Camera-type eye (tissue), 1 donor: Measurements from ENCODE around the genes PPP1R15B, NUAK2 and ELK4.

DNA sequence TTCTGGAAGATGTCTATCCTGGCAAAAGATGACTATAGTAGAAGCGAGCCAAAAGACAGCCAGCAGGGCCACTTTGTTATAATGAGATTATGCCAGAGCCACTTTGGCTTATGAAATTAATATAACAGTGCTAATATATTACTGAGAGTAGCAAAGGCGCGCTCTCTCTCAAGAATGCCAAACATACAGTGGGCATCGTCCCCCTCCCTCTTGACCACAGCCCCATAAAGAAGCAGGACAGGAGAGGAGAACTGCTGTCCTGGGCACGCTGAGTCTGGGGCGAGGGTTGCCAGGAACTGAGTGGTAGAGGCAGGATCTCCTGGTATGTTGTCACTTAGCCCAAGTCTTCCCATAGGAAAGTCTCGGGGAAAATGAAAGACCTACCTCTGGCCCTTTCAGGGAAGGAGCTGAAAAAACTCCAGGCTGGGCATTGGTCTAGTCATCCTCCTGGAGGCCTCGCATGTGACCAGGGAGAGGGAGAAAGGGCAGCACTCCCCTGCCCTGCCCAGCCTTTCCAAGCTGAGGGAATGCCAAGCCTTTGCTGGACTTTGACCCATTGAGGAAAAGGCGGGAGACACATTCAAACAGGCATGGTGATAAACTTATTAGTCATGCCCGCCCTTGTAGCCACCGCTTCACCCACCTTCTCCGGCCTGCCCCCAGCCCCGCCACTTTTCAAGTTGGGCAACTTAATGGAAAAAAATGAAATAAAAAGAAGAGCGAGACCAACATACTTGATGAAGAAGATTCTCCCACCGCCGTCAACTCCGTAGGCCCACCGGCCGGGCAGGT lies 17.3 kb upstream of the PLEKHA6 start:
- RAMPAGE, long total RNA: no peak

DNA sequence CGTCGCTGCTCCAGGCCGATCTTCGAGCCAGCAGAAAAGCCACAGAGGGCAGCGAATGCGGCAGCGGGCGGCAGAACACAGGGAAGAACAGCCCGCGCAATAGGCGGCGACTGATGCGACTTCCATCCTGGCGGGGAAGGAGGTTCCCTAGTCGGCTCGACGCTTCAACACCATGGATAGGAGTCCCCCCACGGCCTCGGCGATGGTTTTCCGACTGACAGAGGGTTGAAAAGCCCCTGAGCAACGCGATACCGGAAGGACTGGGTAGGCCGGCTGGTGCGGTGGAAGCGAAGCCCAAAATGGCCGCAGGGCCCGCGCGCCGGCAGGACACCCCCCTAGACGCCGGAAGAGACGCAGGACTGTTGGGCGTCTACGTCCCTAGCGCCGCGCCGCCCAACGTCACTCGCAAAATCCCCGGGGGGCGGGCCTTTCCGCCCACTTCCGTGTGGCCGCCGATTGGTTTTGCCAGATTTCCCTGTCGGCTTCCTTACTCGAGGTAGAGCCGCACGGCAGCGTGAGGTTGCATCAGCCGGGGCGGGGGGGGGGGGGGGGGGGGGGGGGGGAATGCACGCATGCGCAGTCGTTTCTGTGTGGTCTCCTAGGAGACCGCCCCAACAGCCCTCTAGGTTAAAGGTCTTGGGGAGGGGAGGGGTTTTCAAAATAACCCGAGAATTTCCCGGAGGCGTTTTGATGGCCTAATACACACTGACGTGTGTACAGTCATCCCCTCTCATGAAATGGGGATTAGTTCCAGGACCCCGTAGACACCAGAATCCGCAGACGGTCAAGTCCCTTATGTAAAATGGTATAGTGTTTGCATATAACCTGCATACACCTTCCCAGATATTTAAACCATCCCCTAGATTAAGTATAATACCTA lies at the start of gene PPP1R15B:
Gene PPP1R15B (minus strand): TSS at position 301 of the 880 bp plus-strand sequence.
- RAMPAGE, long total RNA: no peak

- RAMPAGE, long total RNA: no peak
Observed at GRCh38 chr1:204426092-204426344, 14.4 kb upstream of the PPP1R15B start.

GRCh38 chr1:204433943-204434817 lies 22.6 kb upstream of the PPP1R15B start:
- RAMPAGE, long total RNA: no peak

DNA sequence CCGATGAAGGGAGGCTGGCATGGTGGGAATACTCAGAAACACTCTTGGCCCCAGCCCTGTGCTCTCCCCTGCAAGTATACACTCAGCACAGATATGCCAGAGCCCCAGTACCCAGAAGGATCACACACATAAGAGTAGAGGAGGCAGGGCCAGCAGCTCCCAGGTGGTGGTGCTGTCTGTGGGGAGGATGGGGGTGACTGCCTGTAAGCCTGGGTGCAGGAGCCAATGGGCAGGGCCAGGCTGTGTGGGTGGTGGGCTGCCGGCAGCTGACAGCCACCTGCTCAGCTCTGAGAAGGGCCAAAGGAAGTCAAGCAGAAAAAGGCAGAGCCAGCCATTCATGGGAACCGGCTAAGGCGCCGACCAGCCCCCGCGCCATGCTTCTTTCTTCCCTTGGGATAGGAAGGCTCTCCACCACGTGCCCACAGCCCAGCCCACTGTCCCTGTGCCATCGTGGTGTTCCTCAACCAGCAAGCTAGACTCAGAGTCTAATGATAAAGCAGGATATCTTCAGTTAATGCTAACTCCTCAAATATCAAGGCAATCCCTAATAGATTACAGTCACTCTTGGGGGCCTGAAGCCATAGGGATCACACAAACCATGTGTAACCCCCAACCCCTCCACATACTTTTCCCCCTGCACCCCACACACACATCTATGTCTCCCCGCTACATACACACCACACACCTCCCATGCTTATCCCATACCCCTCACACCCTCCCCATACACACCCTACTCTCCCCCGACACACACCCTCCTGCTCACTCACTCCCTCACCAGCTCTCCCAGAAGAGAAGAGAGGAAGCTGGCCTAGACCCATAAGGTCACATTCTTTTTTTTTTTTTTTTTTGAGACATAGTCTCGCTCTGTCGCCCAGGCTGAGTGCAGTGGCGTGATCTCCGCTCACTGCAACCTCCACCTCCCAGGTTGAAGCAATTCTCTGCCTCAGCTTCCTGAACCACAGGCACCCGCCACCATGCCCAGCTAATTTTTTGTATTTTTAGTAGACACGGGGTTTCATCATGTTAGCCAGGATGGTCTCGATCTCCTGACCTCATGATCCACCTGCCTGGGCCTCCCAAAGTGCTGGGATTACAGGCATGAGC lies 13.8 kb downstream of the PIK3C2B start:
- RAMPAGE, long total RNA: no peak

DNA sequence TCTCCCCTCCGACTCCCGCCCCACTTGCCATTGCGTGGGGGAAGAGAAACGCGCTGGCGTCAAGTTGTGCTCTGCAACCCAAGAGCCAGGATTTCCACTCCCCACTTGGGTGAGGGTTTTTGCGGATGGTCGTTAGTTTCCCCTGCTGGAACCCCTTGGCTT lies 176 bp upstream of the PIK3C2B start:
- RAMPAGE, long total RNA: no peak

- RAMPAGE, long total RNA: no peak
Observed at GRCh38 chr1:204566166-204566673, 50.0 kb downstream of the MDM4 start.

DNA sequence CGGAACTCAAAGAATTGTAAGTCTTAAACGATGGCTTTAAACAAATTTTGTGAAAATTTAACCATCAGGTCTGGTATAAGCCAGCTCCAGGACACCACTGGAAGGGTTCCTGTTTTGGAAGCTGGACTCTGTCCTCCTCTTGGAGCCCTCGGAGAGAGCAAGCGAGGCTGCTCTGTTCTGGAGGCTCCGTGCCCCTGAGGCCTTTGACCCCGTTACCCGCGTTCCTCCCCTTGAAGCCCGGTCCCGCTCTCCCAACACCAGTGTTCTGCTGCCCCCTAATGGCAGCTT lies 21.7 kb upstream of the NFASC start:
- RAMPAGE, long total RNA: no peak

DNA sequence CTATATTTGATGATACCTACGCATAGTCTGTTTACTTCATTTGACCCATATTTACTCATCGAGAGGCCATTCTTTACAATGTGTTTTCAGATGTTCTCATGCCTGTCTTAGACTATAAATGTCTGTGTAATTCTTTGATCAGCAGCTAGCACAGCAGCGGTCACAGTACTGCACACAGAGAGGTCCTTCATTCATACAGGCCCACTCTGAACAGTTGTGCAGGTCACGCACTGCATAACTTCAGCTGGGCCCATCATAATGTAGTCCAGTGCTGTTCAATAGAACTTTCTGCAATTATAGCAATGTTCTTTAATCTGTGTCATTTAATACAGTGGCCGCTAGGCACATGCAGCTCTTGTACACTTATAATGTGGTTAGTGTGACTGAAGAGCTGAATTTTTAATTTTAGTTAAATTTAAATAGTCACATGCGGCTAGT lies 6.6 kb upstream of the NFASC start:
- RAMPAGE, long total RNA: no peak

DNA sequence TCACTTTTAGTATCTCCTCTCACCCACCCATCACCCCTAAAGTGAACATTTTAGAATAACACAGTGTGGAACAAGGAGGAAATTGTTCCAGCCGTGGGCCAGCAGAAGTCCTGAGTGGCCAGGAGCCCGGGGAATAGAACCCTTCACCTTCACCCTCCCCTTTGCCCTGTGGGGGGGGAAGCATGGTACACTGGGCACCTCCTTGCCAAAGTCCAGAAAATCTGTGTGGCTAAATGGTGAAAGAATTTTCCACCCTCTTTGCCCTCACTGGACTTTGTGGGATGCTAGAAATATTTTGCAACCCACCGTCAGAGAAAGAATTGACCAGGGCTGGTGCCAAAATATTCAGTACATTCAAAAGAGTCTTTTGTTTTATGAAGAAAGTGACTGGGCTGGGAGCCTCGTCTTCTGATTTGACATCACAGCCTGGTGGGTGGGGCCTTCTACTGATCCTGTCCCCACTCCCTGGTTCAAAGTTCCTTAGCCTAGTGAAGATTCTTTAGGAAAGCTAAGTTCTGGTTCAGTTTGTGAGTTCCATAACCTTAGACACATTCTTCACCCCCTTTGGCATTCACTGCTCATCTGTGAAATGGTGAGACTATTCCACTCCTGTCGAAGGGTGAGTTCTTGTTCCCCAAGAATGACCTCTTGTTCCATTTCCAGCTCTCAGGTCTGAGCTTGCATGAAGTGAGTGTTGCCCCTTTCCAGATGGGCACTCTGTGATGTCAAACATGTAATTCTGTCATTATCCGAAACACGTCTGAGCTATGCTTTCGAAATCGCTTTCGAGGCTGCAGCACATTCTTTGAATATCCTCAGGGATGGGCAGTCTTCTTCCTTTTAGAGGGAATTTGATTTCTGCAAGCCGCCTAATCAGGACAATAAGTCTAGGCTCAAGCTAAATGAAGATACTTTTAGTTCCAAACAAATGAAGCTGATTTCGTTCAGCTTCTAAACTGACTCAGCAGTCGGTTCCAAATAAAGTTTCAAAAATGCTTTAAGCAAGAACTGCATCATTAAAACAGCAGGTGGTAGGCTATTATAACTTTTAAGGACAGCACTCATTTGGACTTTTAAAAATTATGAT lies 57.1 kb downstream of the NFASC start:
- RAMPAGE, long total RNA: no peak

DNA sequence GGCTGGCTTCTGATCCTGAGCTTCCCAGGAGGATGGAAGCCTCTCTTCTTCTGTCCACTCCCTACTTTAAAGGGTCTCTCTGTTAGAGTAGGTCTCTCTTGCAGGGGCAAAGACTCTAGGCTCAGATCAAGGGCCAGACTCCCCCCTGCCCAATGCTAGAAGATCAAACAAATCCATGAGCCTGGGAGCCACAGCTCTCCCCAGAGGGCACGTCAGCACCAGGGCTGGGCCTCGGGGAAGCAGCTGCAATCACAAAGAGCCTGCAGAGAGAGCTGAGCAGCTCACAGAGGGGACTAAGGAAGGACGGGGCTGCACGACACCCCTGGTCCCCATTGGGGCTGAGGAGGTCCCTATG lies 3.8 kb downstream of the CNTN2 start:
- RAMPAGE, long total RNA: no peak

DNA sequence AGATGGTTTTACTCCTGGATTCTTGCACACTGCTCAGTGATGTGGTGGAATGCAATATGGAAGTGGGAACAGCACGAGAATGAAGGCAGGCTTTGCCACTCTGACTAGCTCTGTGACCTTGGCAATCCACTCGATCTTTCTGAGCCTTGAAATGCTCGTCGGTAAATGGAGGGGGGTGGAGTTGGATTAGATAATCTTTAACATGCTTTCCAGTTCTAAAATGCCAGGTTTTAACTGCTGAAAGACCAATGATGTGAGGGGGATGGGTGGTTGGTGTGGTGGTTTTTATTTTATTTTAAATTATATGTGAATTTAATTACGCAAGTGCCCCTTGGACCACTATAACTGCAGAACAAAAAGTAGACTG lies 20.2 kb downstream of the DSTYK start:
- RAMPAGE, long total RNA: no peak

- RAMPAGE, long total RNA: no peak
Observed at GRCh38 chr1:205321128-205322410, at the start of gene NUAK2. Gene NUAK2, minus strand, starts transcription at chr1:205321745.

DNA sequence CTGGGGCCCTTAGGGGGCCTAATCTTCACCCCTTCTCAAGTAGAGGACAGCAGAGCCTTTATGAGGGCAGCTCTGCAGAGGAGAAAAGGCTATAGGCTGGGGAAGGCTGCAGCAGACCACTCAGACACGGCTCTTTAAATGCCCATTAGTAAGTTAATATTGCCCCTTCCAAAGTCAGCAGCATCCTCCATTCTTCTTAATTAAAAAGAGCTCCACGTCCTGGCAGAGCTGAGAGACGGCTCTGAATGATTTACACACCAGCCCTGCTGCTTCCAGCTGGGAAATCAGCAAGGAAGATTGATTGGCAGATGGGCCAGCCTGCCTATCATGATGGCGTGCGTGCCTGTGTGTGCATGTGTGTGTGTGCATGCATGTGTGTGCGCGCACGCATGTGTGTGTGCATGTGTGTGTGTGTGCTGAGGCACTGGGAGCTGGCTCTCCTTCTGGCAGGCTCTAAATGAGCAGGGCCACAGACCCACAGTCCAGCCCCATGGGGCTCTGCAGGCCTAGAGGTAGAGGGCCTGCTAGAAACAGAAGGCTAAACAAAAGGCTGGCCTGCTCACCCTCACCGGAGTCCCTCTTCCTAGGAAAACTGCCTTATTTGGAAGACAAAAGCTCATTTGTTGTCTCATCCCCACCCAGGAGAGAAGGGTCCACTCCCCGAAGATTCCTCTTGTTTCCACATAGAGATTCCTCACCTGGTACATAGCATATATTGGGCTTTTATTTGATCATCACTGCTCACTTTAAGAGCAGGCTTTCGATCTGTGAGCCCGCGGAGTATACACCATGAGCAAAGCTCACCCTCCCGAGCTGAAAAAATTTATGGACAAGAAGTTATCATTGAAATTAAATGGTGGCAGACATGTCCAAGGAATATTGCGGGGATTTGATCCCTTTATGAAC lies 6.0 kb downstream of the KLHDC8A start:
- RAMPAGE, long total RNA: no peak

DNA sequence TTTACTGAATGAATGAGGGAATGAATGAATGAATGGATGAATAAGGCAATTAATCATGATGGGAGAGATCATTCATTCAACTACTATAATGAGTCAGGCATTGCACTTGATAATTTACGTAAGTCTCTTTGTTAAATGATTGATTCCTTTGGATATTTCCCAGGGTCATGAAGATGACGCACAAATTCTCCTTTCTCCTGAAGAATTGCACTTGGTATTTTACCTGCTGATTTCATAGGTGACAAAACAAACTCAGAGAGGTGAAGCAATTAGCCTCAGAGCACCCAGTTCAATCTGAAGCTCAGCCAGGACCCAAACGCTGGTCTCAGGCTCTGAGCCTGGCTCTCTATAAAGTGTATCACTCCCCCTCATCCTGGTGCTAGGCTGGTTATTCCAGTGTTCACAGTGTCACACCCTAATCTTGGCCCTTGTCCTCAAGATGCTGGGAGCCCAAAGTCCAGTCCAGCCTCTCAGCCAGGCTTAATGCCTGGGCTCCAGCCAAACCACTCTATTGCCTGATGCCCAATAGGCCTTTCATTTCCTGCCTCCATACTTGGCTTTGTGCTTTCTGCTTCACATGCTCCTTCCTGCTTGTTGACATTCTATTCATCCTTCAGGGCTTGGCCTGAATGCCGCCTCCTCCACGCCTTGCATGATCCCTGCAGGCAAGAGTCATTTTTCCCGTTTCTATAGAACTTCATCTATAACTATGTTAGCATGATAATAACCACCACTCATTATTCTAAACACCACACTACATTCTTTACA lies 1.8 kb downstream of the KLHDC8A start:
- RAMPAGE, long total RNA: no peak

DNA sequence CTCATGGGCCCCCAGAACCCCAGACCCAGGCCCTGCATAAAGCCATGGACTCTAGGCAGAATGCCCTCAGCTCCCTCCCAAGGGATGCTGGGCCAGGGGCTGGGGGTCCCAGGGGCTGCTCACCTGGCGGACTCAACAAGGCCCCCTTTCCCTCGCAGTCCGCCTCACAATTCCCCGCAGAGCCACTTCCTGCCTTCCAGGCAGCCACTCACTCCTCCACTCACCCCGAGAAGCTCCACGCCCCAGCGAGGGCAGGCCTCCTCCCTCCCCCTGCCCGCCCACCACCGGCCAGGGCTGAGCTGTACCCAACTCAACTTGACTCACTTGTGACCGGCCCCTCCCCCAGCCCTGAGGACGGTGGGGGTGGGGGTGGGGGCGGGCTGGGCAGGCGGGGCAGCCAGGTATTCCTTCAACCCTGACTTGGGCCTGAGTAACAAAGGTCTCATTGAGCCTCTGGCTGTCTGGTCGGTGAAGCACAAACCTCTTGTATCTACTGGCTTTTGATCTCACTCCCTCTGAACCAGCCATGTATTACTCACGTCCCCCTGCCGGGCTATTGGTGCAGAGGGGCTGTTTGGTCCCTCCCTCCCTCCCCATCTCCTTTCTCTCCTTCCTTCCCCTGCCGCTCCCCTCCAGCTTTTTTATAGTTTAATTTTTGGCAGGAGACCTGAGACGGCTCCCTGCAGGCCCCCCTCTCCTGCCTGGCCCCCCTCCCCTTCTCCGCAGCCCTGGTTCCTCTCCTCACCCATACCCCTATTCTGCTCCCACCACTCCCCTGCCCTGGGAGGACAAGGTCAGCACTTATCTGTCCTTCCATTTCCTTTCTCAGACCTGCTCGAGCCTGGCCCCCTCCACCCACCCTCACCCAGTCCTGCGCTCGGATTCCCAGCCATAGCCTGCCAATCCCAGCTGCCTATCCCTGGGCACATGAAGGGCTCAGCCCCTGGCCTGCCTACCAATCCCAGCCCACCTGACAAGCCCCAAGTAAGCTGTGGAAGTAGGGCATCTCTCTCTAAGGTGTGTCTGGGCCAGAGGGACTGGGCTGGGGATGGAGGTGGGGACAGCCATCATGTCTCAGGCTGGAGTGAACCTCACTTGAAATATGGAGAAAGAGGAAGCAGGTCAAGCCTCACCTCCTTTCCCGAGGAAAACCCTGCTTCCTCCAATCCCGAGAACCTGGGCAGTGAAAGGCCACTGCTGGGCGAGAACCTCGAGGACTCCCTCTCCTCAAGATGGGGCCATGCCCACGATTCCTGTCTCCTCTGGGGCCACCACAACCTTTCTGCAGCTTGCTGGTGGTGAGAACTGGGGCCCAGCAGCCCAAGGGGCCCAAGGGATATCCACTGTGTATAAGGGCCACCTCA lies 5.6 kb downstream of the BLACAT1 start:
- RAMPAGE, long total RNA: no peak

DNA sequence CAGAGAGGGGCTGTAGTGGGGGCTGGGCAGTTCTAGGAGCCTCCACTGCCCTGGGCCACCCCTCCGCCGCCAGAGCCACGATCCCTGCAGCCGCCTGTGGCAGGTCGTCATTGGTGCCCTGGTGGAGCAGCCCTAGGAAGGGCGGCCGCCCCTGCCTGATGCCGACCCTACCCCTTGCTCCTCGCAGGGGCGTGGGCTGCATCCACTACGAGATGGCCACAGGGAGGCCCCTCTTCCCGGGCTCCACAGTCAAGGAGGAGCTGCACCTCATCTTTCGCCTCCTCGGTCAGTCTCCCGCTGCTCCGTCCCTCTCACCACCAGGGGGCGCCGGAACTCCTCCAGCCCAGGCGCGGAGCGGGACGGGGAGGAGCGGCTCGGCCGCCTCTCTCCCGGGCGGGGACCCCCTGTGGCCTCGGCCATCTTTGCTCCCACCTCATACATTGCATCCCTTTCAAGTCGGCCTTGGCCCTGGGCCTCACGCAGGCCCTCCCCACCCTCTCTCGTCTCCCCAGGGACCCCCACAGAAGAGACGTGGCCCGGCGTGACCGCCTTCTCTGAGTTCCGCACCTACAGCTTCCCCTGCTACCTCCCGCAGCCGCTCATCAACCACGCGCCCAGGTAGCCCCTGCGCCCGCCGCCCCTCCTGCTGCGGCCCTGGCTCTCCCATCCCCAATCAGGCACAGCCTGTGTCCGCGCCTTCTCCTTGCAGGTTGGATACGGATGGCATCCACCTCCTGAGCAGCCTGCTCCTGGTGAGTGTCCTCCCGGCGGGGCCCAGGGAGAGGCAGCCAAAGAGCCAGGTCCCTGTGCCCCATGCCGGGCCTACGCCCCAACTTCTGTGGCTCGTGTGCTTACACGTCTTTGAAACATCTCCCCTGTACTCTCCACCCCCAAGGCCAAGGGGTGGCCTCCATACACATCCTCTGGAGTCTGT lies 24.6 kb downstream of the CDK18 start:
- RAMPAGE, long total RNA: start-site peak on the plus strand centred at position 403 of the sequence, 125 bp wide, 12 reads

GRCh38 chr1:205536617-205537440 lies 32.0 kb upstream of the MFSD4A start:
- RAMPAGE, long total RNA: no peak

- RAMPAGE, long total RNA: no peak
Observed at GRCh38 chr1:205631943-205632128, at the start of gene ELK4. Gene ELK4, minus strand, starts transcription at chr1:205632011.

DNA sequence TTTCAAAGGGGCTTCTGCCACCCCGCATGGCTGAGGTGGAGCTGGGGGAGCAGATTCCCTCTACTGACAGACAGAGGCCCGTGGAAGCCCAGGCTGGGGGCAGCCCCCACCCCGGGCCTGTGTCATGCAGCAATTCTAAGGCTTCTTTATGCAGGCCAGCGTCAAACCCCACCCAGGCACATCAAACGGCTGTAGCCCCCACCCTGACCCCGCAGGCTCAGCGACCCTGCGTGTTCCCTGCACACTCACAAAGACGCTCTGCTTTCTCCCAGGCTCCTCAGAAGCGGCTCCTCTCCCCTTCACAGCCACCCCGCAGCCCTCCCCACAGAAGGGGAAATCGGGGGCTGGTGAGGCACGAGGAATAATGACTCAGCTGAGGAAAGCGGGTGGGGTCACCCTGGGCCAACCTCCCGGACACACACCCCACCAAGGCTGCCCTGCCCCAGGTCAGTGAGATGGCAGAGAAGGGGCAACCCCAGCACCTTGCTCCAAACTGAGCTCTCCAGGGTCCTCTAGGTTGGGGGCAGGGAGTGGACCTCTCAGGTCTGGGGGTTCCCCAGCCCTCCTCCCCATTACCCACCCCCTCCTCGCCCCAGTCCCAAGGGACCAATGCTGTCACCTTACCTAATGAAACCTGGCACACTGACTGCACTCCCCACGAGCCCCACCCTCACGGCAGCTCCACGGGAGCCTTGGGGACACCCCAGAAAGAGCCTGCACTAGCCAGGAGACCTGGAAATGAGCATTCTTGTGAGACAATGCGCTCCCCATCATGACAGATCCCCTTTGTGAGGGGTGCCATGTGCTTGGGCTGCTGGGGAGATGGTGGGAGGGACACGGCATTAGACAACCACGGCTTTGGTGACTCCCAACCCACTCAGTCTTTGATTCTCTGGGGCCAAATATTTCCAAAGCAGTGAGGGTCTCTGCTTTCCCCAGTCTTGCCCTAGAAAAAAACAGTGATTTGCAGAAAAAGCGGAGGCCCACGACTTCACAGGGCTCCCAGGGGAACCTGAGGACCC lies 10.6 kb downstream of the SLC45A3 start:
- RAMPAGE, long total RNA: no peak